Metastatic Pancreatic Carcinoma in the Ovary (tissue), 1 donor: ENCODE measurements around a stretch of chr10.

DNA sequence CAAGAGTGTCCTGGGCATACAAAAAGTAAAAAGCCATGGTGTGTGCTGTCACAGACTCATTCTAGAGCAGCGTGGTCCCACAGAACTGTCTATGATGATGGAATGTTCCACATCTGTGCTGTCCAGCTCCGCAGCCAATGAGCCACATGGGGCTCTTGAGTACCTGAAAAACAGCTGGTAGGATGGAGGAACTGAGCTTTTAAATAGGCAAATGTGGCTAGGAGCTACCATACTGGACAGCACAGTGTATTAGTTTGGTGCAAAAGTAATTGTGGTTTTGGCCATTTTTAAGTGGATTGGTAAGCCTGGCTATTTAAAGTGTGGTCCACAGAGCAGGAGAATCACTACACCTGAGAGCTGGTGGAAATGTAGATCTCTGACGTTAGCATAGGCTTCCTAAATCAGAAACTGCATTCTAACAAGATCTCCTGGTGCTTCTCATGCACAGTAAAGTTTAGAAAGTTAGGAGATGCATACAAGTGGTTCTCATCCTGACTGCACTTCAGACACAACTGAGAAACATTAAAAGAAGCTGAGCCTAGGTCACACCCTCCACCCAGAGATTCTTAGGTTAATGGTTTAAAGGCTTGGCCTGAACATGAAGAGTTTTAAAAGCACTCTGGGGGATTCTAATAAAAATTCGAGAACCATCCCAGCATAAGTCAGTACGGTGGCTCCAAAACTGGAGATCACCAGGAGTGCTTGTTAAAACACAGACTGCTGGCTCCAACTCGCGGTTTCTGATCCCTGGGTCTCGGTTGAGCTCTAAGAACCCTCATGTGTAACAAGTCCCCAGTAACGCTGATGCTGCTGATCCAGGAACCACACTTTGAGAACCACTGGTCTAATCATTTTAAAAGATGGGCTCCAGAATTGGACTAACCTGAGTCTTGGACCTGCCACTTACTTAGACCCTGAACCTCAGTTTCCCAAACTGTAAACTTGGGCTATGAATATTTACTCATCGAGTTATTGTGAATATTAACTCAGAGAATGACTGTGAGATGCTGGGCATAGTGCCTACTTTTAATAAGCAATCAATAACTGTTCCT, 462.9 kb downstream of the KCNMA1 start:
- PRO-cap: no peak

DNA sequence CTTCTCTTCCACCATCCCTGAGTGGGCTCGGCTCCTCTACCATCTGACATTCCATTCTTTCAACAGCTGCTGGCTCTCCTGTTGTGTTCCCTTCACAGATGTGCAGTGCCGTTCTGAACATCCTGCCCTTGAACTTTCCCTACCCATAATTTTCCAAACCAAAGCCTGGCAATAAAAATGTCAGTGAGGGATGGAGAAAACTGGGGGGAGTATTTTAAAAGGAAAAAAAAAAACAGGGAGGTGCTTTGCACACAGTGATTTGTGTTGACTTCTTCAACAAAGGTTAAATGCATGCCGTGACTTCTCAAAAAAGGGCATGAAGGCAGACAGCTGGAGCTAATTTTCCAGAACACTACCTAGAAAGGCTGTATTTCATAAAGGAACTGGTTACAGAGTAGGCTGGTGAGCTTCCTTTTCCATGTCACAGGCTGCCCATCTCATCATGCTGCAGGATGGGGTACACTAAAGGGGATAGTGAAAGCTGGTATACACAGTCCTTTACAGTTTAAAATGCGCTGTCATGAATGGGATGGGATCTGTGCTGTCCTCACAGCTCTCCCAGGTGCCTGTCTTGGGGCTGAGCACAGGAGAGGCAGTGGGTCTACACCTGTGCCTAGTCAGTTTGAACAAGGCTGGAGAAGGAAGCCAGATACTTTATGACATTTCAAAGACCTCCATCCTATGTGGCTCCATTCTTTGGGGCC, 392.6 kb downstream of the KCNMA1 start:
- PRO-cap: no peak

DNA sequence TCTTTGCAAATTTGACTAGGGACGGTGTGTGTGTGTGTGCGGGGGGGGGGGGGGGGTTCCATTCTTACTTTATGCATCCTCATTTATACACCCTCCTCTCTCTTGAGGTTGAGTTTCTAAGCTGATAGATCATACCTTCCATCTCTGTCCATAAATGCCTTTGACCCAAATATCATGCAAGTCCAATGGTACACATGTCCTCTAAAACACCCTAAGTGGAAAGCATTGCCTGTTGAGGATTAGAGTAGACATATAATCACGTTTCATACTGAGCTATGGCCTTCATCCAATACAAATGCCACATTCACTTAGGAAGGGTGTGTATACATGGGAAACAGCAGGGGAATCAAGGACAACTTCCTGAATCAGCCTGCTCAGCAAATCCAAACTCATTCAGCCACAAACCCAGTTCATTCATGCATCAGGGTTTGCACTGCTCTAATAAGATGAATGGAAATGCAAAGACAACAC, 350.8 kb downstream of the KCNMA1 start:
- PRO-cap: no peak

- PRO-cap: no peak
Measured at GRCh38 chr10:77287578-77288052, 350.0 kb downstream of the KCNMA1 start.

GRCh38 chr10:77392698-77393282, 244.8 kb downstream of the KCNMA1 start:
- PRO-cap: no peak

GRCh38 chr10:77547966-77548703, 89.5 kb downstream of the KCNMA1 start:
- PRO-cap: no peak

DNA sequence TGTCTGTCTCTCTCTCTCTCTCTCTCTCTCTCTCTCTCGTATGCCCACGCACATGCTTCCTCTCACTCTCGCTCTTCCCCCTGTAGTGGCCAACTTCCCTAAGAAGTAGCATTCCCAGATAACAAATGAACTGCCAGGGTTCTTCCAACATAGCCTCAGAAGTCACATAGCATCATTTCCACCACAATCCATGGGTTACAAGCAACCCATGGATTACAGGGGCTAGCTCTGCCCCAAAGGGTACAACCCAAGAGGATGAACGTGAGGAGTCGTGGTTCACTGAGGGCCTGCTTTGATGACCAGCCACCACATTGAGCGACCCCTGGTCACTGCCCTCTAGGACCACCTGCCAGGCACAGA, 18.3 kb downstream of the KCNMA1 start:
- PRO-cap: no peak

DNA sequence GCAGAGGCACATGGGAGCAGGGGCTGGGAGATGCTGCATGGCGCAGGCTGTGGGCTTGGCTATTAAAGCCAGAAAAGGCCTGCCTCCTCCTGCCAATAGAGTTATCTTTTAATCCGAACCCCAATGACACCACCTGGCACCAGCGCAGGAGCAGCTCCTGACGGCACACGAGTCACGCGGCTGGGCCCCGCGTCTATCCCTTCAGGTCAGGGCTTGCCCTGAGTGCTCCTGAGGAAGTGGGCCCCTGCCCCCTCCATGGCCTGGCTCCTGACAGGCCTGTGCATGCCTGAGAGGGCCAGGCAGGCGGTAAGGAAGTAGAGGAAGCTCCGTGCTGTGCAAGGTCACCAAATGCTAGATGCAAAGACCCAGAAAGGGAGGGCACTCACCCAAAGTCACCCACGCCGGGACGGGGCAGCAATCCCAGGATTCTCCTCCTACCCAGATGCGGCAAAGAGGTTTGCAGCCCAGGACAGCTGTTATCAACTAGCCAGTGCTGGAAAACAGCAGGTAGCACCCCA, 28.0 kb downstream of the DLG5 start:
- PRO-cap: no peak

DNA sequence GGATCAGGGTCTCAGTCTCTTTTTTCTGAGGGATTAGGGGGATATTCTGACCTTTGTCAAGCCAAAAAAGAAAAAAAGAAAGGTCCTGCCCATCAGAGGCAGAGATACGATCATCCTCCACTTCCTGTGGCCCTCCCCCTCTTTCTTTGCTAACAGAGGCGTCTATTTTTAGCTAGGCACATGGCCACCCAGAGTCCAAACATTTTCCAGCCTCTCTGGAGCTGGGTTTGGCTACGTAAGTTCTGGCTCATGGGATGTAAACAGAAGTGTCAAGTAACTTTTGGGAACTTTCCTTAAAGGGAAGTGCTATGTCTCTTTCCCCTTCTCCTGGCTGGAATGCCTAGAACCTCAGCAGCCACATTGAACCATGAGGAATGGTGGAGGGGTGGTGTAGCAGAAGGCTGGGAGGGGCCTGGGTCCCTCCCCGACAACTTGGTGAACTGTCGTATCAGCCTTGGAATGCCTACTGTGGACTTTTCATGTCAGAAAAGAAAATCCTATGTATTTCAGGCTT, 44.8 kb upstream of the DLG5 start:
- PRO-cap: no peak

- PRO-cap: no peak
Measured at GRCh38 chr10:78036981-78038107, 3.7 kb downstream of the RPS24 start.

DNA sequence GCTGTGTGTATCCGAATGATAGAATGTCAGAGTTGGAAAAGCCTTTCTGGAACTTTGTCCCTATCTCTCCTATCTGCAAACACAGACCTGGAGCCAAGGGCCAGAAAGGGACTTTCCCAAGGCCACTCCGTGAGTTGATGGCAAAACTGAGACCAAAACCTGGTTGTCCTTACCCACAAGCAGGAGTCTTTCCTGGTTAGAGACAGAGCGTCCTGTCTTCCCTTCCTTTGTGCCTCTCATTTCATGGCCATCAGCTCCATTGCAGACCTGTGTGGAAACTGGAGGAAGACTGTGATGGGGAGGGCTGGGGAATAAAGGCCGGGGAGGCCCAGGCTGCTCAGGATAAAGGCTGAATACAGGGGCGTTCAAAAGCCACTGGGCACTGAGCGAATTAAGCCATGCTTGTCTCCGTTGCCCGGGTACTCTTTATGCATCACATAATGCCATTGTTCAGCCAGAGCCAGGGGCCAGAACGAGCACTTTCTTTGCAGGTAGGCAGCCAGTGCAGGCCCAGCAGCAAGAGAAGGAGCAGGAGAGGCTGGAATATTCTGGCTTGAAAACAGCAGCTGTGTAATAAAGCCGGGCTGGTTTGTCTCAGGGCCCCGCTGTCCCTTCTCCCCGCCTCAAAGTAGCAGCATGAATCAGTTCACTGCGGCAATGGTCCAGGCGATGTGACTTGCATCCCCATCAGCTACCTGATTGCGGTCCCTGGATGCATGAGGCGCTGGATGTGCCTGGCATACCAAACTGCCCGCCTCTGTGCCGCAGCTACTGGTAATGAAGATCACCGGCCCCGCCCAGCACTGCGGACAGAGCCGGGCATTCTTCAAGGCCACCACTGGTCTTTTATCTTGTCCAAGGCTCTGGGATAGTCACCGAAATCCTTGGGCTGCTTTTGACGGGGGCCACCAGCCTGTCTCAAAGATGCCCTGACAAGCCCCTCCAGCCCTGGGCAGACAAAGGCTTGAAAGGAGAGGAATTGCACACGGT, 143.1 kb downstream of the RPS24 start:
- PRO-cap: no peak

DNA sequence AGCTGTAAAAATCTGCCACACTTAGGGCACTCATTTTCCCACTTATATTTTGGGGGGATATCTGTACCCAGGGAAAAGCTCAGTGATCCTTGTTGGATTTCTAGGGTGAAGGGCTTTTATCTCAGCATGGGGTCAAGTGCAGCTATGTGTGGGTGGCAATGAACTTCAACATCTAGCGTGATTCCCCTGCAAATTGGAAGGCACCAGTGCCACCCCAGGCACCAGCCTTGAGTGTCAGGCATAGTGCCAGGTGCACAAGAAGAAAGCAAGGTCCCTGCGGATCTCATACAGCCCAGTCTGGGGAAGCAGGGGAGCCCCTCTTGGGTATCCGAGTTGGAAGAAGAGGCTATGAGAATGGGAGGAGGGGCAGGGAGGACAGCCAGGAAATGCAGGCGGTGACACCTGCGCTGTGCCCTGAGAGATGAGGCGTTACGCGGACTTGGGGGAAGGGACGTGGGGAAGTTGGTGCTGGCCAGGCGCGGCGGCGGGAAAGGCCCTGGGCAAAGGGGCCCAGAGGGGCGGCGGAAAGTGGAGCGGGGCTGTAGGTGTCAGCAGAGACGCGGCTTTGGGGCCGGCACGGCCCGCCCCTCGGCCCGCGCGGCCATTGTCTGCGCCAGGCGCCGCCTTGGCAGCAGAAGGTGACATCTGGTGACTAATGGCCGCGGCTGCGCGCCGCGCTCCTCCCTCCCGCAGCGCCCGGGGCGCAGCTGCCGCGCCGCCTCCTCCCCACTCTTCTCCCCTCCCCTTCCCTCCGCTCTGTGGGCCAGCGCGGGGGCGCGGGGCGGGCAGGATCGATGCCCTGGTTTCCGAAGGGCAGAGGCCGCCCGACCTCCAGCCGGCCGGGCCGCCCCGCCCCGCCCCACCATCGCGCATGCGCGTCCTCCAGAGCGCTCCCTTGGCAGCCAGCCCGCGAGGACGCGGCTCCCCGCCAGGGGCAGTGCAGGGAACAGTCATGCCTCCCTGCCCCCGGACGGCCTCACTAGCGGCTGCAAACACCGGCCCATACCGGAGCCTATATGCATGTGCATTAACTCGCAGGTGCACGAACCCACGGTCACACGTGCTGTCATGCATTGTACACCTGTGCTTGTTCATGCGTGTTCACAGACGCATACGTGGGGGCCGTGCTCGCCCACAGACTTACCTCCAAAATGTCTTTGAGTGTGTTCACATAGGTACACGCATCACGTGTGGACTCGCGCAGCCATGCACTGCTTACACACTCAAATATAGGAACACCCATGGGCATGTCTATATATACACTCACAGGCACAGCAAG, 269.4 kb downstream of the RPS24 start:
- PRO-cap: unidirectional peak, minus-strand start at position 647 of the sequence; unidirectional peak, minus-strand start at position 856 of the sequence

DNA sequence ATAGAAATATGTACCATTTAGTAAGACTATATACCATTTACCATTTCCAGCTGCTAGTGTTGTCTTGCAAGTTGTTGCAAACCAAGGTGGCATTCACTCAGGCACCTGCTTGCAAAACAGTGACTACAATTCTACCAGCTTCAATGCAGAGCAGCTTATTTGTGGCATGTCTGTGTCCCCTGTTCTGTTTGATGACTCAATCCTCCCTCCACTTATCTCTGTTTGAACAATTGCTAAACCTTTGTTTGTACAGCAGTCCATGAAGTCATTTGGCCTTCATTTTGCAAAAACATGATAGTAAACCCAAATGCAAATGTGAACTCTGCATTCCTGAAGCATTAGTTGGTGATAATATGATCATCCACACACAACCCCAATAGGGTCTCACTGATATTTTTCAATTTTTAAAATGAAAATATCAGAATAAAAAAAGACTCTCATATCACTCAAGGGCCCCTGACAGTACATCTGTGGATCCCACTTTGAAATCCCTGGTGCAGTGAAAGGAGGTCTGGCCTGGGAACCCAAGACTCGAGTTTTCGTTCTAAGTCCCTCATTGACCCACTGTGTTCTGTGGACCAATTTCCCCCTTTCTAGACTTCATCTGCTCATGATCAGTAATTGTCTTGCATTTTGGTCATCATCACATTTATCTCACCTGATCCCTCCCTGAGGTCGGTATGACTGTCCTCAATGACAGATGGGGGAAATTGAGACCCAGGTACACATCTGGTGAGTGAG, 425.5 kb downstream of the RPS24 start:
- PRO-cap: no peak

GRCh38 chr10:78656020-78656538, 412.7 kb upstream of the ZMIZ1 start:
- PRO-cap: no peak

DNA sequence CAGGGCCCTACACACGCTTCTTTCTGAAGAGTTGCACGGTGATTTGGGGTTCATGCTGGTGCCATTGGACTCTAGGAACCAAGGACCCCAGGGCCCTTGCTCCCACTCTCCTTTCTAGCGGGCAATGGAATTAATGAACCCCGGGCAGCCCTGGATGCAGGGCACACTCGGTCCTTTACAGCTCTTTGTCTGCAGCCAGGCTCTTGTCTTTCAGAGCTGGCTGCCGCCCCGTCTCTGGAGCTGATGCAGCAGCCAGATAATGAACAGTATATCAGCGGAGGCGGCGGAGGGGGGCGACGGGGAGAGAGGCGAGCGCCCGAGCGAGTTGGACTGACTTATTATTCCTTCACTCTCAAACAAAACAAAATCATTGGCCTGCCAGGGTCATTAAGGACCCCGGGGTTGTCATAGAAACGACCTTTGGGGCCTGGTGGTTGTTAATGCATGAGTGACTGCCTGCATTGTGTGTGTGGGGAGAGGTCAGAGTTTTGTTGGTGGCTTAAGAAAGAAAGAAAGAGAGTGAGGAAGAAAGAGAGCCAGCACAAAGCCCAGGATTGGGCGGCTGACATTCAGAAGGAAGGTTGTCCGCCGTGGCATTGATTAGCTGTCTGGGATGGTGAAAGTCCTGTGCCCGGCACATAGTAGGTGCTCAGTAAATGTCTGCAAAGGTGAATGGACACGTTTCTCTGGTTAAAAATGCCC, 411.9 kb upstream of the ZMIZ1 start:
- PRO-cap: no peak

GRCh38 chr10:78744656-78745096, 324.1 kb upstream of the ZMIZ1 start:
- PRO-cap: no peak

GRCh38 chr10:78925809-78926270, 142.9 kb upstream of the ZMIZ1 start:
- PRO-cap: no peak

- PRO-cap: no peak
Measured at GRCh38 chr10:79072537-79073352, 4.0 kb downstream of the ZMIZ1 start.

- PRO-cap: no peak
Measured at GRCh38 chr10:79084882-79085713, 16.3 kb downstream of the ZMIZ1 start.

DNA sequence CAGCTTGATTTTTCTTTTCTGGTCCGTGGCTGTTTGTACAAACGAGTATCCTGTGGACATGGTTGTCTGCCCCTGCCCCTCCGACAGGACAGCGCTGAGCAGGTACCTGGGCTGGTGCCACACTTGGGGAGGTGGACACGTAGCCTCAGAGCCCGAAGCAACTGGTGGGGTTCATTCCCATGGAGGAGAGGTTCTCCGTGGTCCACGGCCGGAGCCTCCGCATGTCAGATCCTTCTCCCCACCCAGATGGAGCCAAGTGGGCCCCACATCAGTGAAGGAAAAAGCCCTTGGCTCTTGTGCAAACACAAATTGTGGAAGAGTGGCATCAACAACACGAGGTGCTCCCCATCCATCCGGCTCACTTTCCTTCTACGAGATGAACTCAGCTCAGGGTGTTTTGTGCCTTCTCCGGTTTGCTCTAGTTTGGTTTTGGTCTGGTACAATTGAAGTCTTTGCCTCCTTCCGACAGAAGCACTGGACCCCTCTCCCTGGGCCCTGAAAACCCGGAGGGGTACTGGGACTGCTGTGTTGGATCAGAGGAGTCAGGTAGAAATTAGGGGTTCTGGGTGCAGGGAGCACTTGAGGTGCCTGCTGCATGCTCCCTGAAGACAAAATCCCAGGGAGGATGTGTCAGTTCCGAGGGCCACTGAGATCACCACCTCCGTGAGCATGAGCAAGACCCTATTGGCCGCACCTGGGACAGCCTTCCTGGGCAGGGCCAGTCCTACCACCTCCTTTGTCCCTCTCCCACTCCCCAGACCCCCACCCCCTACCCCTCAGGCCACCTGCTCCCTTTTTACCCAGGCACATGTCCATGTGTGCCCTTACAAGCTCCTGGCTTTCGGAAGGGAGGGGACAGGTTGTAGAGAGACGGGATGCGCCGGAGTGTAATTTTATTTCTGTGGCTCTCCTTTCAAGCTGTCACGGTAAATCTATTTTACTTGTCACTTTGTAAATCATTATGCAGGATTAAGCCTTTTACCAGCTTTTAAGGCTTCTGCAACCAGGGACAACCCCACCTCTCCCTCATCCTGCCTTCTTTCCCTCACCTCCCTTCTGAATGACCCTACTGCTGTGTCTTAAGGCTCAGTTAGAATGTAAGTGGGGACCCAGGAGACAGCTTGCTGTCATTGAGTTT, 20.6 kb downstream of the ZMIZ1 start:
- PRO-cap: no peak